Left lung (tissue), 1 donor: ENCODE results near the genes TJP1, TRPM1 and KLF13.

- PRO-cap = no peak
These were observed 33.4 kb downstream of the APBA2 start for GRCh38 chr15:28919072-28919764.

GRCh38 chr15:28948351-28948929 lies 62.7 kb downstream of the APBA2 start:
- PRO-cap = no peak

GRCh38 chr15:29569677-29570156 lies 1.1 kb downstream of the ENTREP2 start:
- PRO-cap = no peak

DNA sequence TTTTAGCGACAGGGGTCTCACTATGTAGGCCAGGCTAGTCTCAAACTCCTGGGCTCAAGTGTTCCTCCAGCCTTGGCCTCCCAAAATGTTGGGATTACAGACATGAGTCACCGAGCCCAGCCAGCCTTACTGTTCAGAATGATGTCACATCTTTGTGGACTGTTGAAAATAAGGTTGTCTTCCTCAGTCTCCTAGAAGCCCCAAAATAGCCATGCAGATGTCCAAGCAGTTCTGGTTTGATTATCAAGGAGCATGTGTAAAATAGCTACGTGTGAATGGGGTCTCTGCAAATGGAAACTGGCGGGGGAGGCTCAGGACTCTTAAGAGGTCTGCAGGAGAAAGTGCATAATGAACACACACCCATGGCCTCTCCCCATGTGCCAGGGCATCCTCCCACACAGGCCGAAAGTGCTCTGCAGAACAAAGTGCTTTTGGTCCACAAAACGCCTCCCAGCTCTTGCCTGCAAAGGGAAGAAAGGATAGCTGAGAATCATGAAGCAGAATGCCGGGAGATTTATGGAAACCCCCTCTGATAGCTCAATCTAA lies 105.9 kb upstream of the ENTREP2 start:
- PRO-cap = no peak

DNA sequence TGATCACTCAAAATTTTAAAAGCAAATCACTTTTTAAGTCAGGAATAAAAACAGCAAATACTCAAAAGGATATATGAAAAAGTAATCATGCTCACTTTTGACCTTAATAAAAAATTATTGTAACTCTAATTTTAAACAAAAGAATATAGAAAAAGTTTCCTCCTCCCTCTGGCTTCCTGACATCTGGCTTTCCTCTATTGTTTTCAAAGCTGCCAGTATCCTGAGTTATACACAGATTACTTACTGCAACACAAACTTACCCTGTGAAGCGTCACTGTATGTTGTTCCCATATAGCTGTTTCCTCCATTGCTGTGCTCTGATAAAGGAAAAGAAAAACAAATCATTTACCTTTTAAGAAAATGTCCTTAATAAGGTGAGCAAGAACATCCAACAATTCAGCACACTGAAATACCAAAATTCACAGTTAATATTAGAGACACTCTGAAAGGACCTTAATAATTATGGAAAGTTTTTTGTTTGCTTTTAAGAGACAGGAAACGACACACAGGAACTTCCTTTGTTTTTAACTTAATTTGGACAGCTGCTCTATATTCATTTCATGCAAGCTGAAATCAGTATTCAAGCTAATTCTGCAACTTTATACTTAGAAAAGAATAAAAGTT lies 21.8 kb downstream of the TJP1 start:
- PRO-cap = no peak

GRCh38 chr15:29820833-29821241 lies 1.4 kb downstream of the TJP1 start:
- PRO-cap = no peak

DNA sequence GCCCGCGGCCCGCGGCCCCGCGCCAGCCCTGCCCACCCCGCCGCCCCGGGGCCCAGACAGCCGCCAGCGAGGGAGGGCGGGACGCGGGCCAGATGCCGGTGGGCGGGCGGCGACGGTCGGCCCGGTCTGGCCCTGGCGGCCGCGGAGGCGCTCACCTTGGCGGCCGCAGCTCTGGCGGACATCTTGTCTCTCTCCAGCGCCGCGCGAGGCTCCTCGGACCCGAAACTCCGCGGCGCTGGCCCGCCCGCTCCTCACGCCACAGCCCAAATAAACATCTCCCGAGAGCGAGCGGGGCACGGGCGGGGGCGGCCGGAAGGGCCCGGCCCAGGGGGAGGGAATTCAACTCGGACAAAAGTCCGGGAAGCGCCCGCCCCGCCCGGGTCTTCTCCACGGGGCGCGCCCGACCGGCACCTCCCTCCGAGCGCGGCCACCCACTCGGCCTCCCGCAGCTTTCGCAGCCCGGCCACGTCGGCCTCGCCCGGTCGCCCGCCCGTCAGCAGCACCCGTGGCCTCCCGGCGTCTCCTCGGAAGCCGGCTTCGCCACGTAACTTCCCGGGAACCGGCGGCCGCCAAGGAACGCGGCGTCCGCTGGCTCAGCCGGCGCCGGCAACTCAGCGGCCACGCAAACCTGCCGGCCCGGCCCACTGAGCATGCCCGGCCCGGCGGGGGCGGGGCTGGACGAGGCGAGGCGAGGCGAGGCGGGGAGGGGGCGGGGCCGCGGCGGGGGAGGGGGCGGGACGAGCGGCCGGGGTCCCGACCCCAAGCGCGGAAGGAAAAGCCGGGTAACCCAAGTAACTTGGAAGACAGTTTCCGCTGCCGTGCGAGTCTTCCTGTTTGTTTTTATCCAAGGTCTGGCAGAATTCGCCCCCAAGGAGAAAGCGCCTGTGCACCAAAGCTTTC lies at the start of gene TJP1:
TJP1 (minus strand) TSS at position 622 of the 900 bp plus-strand sequence.
- PRO-cap = bidirectional peak, plus-strand start at position 379 of the sequence, minus-strand start at position 613 of the sequence

DNA sequence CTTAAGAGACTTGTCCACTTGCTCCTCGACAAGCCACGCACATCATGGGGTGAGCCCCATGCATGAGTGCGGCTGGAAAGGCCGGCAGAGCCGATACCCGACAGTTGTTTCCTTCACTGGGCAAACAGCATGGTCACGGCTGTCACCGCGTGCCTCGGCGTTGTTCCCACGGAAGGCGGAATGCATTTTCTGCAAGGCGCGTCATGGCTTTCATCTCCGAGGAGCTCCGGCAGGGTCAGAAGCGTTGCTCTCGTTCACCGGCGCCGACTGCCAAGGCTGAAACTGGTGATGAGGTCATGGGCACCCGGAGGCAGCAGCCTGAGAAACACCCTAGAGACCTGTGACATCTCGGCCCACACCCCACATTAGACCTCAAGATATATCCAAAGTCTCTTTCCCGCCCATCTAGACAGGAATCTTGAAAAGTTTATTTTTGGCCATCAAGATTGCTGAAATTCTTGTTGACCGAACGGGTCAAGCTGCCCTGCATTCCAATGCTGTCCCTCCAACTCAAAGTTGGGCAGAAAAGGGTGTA lies 546 bp upstream of the TJP1 start:
- PRO-cap = bidirectional peak, plus-strand start at position 286 of the sequence, minus-strand start at position 269 of the sequence

GRCh38 chr15:30001457-30002226 lies 81.1 kb upstream of the GOLGA8J start:
- PRO-cap = no peak

DNA sequence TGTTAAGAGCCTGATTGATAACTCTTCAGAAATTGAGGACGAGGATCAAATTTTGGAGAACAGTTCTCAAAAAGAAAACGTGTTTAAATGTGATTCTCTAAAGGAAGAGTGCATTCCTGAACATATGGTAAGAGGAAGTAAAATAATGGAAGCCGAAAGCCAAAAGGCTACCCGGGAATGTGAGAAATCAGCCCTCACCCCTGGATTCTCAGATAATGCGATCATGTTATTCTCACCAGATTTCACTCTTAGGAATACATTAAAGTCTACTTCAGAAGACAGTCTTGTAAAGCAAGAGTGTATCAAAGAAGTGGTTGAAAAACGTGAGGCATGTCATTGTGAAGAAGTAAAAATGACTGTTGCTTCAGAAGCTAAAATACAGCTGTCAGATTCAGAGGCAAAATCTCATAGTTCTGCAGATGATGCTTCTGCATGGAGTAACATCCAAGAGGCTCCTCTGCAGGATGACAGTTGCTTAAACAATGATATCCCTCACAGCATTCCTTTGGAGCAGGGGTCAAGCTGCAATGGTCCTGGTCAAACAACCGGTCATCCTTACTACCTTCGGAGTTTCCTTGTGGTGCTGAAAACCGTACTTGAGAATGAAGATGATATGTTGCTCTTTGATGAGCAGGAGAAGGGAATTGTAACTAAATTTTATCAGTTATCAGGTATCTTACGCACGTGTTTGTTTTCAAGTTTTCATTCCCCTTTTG lies 1.7 kb downstream of the FAN1 start:
- PRO-cap = no peak

DNA sequence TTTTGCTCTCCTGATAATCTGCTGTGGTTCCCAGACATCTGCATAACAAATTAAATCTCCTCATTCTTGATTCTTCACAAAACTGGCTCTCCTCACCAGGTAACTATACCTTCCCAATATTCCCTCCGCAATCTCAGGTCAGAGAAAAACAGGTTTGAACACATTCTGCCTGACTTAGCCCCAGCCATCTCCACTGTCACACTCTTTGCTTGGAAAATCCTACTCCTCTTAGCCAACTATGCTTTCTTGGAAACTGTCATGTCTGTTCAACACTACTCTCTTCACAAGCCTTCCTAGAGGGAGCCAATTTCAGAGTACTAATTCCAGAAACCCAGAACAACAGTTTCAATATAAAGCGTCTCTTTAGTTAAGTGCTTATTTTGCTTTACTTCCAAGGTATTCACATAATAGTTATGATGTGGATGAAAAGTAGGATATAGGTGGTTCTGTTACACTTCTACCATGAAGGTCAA lies 21.7 kb downstream of the MTMR10 start:
- PRO-cap = unidirectional peak, minus-strand start at position 204 of the sequence

DNA sequence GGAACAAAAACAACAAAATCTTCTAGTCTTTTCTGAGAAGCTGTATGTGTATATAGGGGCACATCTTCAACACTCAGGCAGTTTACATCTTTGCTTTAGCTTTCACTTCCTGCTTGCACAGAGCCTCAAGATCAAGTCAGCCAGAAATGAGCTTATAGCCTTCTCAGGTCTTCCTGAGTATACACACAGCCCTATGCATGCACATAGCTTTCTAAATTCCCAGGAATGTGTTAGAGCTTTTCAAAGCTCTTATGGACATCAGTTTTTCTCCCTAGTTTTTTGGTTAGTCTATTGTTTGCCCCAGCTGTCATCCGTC lies 22.4 kb upstream of the MTMR10 start:
- PRO-cap = no peak

- PRO-cap = no peak
These were observed 40.3 kb upstream of the MTMR10 start for GRCh38 chr15:31031715-31032195.

DNA sequence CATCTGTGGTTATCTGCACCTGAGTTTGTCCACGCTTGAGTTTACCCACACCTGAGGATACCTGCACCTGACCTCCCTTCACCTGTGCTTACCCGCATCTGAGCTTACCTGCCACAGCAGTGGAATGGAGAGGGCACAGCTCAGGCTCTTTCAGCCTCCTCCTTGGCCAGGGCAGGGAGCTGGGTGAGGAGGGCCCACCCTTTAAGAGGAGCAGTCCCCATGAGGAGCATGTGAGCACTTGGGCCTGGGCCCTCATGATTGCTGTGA lies at the start of gene TRPM1:
TRPM1 (minus strand) TSS at position 177 of the 267 bp plus-strand sequence.
- PRO-cap = no peak

DNA sequence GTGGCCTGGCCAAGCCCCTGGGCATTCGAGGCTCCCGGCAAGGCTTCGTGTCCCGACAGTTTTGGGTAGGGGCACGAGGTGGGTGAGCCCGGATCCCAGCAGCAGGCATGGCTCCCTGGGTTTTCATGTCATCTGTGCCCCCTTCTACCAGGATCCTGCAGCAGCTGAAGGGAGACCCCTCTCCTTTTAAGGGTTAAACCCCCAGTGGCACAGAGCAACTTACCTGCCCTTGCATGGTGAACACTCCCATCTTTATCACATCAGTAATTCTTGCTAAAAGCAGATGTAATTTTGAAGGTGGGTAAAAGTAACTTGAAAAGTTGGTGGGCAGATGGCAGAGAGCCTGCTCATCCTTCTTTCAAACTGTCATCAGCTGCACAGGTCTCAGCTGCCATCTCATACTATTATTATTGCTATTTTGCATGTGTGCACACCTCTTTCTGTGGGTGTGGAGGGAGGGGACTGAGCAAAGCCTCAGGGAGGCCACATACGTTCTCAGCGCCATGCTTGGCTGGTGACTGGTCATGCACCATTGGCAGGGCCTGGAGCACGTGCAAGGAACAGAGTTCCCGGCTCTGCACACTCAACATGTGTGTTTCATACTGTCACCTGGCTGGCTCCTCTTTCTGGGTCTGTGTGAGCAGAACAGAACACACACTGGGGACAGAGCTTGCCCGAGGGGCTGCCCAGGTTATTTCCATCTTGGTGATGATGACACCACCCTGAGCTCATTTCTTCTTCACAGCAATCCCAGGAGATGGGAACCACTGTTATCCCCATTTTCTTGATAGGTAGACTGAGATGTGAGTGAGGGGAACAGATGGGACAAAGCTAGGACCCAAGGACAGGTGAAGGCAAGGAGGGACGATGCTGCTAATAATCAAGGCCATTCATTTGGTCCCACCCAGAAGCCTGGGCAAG lies 95.9 kb upstream of the KLF13 start:
- PRO-cap = no peak

- PRO-cap = no peak
These were observed 61.4 kb upstream of the KLF13 start for GRCh38 chr15:31265181-31265748.

DNA sequence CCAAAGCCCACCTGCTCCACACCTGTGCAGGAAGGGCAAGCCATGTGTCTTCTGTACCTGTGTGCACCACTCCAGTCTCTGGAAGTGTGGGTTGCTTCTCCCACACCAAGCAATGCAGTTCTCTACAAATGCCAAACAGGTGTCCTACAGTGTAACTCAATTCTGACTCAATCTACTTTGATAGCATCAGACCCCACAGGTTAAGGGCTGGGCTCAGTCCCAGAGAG lies 28.9 kb upstream of the KLF13 start:
- PRO-cap = no peak

- PRO-cap = bidirectional peak, plus-strand start at chr15:31326877, minus-strand start at chr15:31327012
These were observed at the start of gene KLF13 for GRCh38 chr15:31326605-31327545. KLF13 (plus strand) TSS chr15:31326835.

DNA sequence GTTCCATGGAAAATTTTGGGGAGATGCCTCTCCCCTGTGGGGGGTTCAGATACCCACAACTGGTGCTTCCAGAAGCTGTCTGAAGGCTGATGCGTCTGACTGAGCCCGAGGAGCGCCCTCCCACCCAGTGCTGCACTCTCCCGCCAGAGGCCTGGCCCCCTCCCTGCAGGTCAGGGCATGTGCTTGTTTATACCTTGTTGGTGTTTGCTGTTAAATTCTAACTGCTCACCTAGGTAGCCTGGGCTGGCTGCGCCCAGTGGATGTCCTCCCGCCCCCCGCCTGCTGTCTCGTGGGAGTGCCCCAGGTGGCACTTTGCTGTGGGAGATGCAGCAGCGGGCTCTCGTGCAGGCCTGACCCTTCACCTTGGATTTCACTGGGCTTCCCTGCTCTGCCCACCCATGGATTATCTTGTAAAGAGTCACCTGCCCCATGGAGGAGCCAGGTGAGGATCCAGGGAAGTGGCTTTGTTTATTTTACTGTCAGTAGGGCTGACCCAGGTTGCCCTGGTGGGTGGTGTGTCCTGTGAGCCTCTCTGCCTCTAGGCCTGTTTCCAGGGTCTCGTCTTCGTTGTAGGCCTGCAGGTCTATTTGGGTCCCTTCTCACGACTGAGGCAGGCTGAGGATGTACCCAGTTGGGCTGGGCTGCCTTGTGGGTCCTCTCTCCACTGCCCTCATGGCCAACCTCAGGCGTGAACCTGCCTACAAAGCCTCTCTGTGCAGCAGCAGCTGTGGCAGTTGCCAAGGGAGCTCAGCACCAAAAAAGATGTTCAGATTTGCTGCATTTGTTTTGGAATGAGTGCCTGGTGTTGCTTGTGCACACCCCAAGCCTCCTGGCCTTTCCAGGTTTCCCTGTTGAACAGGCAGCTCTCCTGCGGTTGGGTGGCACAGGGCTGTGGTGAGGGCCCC lies 13.2 kb downstream of the KLF13 start:
- PRO-cap = no peak

GRCh38 chr15:31344107-31344686 lies 17.6 kb downstream of the KLF13 start:
- PRO-cap = no peak